Epithelial cell of prostate (primary cell): ENCODE measurements around the gene RALGAPA1.

DNA sequence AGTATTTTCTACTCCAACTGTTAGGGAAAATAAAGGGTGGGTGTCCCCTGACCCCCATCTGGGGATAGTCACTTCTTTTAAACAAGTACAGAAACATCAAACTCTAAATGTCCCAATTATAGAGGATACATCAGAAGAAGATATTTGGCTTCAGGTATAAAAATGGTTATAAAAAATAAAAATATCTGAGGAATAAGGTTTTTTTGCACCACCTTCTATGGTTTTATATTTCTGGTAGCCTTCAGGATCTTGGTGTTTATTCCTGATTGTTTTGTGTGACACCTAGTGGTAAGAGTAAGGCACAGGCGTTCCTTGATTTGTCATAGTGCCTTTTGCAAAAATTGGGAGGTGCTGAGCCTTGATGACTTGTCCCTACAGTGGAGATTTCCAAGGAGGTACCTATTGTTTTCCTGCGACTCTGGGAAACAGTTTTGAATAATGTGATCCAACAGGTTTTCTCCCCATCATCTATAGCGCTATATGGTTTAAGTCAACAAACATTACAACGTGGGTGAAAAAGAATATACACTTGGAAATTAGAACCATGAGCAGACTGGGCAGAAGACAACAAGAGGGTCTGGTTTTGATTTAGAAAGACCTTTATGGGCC lies 2.4 kb upstream of the NFKBIA start:
- RRBS = no CpG with 5 or more reads among the region's 4 CpGs

DNA sequence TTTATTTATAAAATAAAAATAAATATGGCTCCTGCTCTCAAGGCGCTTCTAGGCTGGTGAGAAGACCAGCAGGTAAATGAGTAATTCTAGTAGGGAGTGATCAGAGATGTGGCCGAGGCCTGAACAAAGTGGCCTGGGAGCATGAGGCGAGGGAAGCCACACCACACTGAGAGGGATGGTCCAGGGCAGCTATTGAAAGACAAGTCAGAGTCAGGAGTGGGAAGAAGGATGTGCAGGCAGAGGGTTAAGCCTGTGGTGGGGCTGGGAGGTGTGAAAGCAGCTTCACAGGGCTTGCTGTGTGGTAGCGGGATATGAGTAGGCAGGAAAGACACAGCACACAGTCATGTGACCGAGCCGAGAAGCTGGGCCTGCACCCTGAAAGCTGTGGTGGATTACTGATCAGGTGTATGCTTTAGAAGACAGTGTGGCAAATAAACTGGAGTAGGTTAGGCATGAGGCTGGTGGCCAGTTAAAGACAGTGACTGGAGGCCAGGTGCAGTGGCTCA lies 12.2 kb upstream of the NFKBIA start:
- RRBS = no CpG with 5 or more reads among the region's 6 CpGs

- RRBS = no CpG with 5 or more reads among the region's 6 CpGs
These were observed 97.5 kb downstream of the RALGAPA1 start for GRCh38 chr14:35711523-35712041.

- RRBS = no CpG with 5 or more reads among the region's 73 CpGs
These were observed at the start of gene RALGAPA1 for GRCh38 chr14:35808504-35809572. Gene RALGAPA1 (minus strand): TSS chr14:35809295.

- RRBS = no CpG with 5 or more reads among the region's 2 CpGs
These were observed 243.5 kb downstream of the BRMS1L start for GRCh38 chr14:36069689-36070043.

DNA sequence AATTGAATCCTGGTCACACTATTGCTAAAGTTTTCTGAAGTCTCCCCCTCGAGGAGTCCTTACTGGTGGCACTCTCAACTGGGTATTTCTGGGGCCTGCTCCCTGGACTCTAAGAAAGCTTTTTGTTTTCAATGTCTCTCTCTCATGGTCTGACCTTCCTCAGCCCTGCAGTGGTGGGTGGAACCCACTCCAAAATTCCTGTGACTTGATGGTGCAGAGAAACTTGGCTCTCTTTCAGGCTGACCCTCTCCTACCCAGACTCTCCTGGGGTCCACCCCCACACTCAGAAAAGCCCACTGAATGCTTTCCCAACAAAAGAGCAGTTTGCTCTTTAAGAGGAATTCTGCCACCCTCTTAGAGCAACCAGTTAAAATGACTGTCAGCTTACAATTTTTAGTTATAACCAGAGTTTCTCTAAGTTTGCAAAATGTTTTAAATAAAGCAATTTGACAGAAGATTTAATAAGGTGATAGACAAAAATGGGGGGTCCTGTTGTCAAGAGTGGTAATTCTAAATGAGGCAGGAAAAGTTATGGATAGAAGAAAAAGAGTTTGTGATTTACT lies 142.9 kb downstream of the MBIP start:
- RRBS = no CpG with 5 or more reads among the region's 1 CpG

GRCh38 chr14:36215169-36215617 lies 105.2 kb downstream of the MBIP start:
- RRBS = no CpG with 5 or more reads among the region's 3 CpGs

DNA sequence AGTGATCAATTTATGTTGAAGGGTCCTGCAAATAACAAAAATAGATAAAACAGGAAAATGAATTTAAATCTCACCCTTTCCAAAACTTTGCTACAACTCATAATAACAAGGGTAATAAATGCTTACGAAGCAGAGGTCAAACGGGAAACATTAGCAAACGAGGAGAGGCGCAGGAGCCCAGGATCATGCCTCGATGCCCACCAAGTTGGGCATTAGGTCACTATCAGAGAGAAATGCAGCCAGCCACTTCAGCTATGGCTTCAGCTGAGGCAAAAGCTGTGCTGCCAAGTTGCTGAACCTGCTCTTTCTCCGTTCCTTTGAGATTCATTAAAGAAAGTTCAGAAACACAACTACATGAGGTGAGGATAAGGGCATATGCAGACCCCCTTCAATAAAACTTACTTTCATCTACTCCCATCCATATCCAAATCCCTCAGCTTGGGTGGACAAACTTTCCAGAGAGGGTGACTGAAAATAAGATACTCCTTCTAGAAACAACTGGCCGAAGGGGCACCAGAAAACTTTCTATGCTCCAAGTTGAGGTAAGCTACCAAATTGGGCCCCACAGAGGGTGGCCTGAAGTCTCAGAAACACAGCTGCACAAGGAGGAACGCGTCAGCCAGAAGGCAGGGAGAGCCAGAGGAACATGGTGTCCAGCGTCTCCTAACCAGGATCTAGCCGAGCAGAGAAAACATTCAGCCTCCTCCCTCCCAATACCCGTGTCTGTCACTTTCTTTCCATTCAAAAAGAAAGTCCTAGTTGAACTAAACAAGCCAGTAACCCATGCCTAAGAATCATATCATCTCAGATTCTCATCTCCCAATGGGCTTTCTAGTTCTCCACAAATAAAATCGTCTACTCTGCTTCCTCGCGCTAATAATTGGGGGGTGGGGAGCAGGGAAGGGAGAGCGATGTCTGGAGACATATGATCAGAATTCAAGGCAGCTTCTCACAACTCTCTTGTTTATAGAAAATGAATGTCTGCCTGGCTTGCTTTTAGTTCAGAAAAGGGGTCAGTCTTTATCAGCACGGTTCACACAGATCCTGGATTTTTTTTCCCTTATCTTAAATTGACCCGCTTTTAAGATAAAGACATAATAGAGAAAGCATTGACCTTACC lies 7.7 kb downstream of the NKX2-1 start:
- RRBS = no CpG with 5 or more reads among the region's 18 CpGs

GRCh38 chr14:39180408-39180945 lies 5.4 kb downstream of the PNN start:
- RRBS = no CpG with 5 or more reads among the region's 8 CpGs

DNA sequence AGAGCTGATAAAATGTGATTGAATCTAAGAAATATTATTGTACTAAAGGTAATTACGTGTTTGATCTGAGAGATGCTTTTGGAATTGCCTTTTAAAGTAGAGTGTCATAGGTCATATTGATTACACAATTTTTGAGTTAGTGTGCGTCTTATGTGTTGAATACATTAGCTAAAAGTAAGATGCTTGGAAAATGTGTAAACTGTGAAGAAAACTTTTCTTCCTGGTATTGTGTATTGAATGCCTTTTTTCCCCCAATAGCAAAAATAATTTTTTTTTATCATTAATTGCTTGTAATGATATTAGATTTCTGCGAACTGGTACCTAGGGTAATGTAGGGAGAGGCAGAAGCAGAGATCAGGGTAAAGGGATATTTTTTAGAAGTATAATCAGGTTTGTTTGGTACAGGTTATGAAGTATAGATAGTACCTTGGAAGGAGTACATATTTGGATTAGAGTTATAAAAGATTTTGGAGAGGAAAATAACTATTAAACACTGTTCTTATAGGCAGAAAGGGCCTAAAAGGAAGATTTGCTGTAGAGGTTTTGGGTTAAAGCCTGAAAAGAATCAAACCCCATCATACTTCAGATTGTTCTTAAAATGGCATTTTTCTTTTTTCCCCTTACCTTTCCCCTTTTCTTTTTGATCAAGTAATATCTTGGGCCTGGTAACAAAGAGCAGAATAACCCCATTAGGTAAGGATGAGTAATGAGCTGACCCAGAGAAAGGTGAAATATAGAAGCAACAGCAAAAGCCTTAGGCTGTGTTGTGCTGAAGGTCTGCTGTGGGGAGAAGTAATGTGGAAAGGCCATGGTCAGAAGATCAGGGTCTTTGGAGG lies 42.0 kb downstream of the MIA2 start:
- RRBS = no CpG with 5 or more reads among the region's 3 CpGs

DNA sequence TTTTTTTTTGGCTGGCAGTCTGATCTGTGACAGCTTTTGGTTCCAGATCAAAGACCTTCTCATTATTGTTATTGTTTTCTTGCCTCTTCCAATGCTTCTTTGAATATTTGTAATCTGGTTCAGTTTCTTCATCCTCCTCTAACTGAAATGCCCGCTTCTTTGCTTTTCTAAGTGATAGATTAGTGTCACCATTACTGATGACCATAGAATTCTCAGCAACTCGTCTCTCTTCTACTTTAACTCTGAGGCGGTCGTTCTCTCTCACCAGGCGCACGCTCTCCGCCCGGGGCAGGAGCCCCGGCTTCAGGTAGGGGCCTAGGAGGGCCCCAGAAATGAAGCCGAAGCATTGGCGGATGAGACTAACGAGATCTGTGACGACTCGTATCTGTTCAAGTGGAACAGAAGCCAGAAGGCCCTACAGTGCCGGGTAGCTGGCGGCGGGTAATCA lies 45.6 kb downstream of the FBXO33 start:
- RRBS = no CpG with 5 or more reads among the region's 17 CpGs

GRCh38 chr14:39416091-39416801 lies 16.0 kb downstream of the FBXO33 start:
- RRBS = no CpG with 5 or more reads among the region's 4 CpGs

GRCh38 chr14:40955187-40955521 lies 651.5 kb upstream of the LRFN5 start:
- RRBS = no CpG with 5 or more reads among the region's 2 CpGs

DNA sequence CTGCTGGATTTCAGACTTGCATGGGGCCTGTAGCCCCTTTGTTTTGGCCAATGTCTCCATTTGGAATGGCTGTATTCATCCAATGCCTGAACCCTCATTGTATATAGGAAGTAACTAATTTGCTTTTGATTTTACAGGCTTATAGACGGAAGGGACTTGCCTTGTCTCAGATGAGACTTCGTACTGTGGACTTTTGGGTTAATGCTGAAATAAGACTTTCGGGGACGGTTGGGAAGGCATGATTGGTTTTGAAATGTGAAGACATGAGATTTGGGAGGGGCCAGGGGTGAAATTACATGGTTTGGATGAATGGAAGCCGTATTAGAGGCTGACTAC lies 174.3 kb upstream of the C14orf28 start:
- RRBS = no CpG with 5 or more reads among the region's 5 CpGs

DNA sequence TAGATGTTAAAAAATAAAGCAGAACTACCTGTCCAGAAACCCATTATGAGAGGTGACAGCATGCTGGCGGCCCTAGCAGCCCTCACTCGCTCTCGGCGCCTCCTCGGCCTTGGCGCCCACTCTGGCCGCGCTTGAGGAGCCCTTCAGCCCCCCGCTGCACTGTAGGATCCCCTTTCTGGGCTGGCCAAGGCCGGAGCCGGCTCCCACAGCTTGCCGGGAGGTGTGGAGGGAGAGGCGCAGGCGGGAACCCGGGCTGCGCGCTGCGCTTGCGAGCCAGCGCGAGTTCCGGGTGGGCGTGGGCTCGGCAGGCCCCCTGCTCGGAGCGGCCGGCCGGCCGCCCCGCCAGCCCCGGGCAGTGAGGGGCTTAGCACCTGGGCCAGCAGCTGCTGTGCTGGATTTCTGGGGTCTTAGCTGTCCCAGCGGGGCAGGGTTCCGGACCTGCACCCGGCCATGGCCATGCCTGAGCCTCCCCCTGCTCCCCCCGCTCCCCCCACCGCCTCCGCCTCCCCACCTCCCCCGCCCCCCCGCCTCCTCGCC lies 98.6 kb upstream of the C14orf28 start:
- RRBS = 88% methylated on average over 2 of the region's 40 CpGs

DNA sequence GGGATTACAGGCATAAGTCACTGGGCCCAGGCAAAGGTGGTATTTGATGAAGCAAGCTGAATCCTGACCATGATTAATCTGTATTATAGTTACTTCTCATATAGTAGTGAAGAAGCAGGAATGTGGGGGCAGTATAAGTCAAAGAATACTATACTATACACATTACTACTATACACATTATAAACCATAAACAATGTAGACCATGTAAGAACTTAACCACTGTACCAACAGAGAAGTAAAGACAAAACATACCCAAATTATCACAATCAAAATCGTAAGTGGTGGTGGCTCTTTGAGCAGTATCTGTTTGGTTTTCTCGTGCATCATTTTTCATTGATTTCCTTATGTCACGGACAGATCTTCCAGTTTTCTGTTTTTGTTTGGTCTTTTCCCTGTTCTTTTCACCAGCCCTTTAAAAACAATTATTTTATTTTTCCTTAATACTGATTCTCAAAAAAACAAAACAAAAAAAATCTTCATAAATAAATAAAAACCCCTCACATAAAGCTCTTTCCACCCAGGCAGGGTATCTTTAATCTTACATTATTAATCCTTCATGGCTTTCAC lies 22.0 kb downstream of the MIS18BP1 start:
- RRBS = no CpG with 5 or more reads among the region's 3 CpGs

DNA sequence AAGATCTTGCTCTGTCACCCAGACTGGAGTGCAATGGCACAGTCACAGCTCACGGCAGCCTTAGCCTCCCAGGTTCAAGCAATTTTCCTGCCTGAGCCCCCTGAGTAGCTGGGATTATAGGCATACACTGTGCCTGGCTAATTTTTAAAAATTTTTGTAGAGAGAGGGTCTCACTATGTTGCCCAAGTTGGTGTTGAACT lies 114.3 kb upstream of the MIS18BP1 start:
- RRBS = no CpG with 5 or more reads among the region's 1 CpG

- RRBS = no CpG with 5 or more reads among the region's 48 CpGs
These were observed 48.9 kb downstream of the MDGA2 start for GRCh38 chr14:47626398-47627032.

GRCh38 chr14:49577240-49578029 lies 8.7 kb downstream of the RPS29 start:
- RRBS = no CpG with 5 or more reads among the region's 5 CpGs